Panc1 (cell line): Measurements from ENCODE around the gene TMPRSS2.

DNA sequence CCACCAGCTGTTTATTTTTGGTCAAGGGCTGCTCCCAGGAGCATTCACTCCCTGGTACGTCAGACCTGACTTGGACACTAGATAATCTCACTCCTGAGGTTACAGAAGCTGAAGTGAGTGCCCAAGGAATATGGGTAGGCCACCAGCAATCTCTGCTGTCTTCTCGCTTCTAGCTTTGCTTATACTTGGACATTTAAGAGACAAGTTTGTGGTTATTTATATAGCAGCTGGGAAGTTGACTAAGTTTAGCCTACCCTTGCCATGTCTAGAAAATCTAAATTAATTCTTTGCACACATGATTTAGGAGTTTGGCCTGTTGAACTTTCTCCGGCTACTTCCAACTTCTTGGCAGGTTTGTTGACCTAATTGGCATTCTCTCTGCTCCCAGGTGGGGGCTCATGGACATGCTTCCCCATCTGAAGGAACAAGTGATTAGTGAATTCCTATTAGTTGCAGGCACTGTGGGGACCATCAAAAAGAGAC, 44.8 kb downstream of the BACE2 start:
- RRBS, 2 experiments = no CpG with 5 or more reads among the region's 3 CpGs

GRCh38 chr21:41227583-41228408, 59.8 kb downstream of the BACE2 start:
- RRBS, 2 experiments = no CpG with 5 or more reads among the region's 12 CpGs

DNA sequence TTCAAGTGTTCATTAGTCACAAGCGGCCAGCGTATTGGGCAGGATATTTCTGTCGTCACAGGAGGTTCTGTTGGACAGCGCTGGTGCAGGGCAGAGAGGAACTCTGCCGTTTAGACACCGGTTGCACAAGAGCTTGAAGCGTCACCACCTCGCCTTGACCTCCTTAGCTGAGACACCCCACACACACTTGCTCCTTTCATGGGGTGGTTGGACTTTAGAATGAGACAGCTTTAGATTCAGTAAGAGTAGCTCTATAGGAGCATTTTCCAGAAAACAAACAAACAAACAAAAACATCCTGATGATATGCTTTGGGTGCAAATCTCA, 64.2 kb downstream of the BACE2 start:
- RRBS, 2 experiments = no CpG with 5 or more reads among the region's 8 CpGs

- RRBS, 2 experiments = no CpG with 5 or more reads among the region's 18 CpGs
Measured at GRCh38 chr21:41241416-41242039, 73.6 kb downstream of the BACE2 start.

DNA sequence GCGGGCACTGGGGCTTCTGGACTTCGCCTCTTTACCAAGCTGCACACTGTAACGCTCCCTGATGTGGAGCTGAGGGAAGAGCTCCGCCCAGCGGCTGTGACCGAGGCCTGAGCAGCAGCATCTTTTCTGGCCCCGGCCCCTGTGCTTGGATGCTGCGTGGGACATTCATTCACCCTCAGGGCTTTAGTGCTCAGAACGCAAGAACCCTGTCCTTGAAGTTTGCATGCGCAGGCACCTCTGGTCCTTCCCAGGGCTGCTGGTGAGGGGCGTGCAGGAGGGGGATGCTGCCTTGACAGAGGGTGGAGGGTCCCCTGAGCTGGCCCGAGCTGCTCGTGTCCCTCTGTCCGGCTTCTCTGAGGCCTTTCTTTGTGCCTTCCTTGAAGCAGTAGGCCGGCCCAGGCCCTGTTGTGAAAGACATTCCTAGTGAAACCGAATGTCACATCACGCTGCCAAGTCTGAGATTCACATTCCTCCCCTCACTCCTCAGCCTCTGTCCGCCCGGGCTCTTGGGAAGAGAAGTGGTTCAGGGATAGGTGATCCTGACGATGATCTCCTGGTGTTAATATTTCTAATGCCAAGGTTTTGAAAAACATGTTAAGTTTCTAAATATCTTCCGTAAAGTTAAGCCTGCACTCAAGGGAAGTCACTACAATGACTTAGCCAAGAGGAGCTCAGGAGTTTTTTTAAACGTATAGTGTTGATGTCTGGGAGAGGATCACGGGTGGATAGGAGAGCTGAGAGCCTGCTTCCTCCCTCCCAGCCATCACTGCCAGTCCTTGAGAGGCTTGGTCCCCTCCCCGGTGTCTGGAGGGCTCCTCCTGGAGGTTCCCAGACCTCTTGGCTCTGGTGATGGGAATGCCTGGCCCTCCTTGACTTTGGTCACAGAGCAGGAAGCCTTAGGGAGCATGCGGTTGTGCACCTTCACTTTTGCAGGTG, 1.2 kb upstream of the MX2 start:
- RRBS, 2 experiments = 62 to 100% methylated on average over 1 to 4 of the region's 25 CpGs

DNA sequence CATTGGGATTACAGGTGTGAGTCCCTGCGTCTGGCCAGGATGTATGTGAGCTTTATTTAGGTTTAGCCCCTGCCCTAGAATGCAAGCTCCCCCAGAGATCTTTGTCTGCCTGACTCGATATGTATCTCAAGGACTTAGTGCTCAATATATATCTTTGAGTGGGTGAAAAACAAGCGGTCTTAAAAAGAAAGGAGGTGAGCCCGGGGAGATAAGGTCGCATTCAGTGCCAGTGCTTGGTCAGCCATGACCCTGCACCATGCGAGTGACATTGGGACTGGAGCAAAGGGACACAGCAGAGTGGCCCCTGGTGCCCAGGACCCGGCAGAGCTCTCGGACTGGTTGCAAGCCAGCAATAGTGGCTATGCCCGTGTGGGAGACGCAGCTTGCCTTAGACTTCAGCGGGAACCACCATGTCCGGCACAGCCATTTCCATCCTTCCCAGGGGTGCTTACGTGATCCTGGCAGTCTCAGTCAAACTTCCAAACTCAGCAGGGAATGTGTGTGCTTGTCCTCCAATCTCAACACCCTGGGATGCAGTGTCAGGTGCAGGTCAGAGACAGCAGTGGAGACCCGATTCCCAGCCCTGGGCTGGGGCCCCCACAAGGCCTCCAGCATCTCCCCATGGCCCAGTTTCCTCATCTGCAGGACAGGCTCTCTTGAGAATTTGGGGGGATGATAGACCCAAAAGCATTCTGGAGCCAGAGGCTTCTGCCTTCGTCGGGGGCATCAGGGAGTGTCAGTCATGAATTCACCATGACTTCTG, 1.7 kb downstream of the MX2 start:
- RRBS, 2 experiments = 76 to 81% methylated on average over 4 to 6 of the region's 16 CpGs

GRCh38 chr21:41440827-41441058, 14.7 kb downstream of the MX1 start:
- RRBS, 2 experiments = no CpG with 5 or more reads among the region's 4 CpGs

- RRBS, 2 experiments = no CpG with 5 or more reads among the region's 2 CpGs
Measured at GRCh38 chr21:41504821-41505310, 3.1 kb downstream of the TMPRSS2 start.

- RRBS, 2 experiments = 2 to 5% methylated on average over 28 of the region's 70 CpGs
Measured at GRCh38 chr21:41507826-41508462, at the start of gene TMPRSS2. Gene TMPRSS2, minus strand, starts transcription at chr21:41508158.

- RRBS, 2 experiments = 41% methylated on average over 4 of the region's 22 CpGs; no CpG with 5 or more reads in 1 of the 2 experiments
Measured at GRCh38 chr21:41561966-41562757, 54.2 kb upstream of the TMPRSS2 start.

GRCh38 chr21:41648104-41649150, 118.4 kb downstream of the RIPK4 start:
- RRBS, 2 experiments = 92 to 95% methylated on average over 5 of the region's 19 CpGs

DNA sequence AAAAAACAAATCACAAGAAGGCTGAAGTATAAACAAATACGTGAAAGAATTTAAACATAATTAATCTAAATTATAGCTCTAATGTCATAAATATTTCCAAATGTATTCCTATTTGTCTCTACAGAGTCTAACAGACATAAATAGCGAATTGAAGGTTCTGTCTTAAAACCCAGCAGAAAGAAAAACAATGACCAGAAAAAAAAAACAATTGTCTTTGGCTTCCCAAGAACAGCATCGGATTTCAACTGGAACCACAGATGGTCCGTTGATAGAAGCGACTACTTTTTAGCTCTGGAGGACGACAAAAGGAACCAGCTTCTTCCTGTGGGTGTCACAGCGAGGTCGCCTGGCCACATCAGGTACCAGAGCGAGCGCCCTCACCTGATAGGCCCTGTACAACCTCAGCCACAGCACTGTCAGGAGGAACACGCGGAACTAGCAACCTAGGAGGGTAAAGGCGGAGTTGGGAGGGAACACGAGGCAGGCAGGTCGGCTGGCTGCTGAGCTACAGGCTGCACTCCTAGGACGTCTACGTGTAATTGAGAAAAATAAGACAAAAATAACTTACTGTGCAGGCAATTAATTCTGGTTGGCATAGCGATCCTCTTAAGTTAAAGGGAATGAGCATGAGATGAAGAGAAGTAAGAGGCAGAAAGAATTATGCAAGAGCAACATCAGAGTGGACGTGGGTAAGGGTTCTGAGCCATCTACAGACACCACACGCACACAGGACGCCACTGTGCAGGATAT, 16.7 kb upstream of the PRDM15 start:
- RRBS, 2 experiments = no CpG with 5 or more reads among the region's 21 CpGs

- RRBS, 2 experiments = no CpG with 5 or more reads among the region's 9 CpGs
Measured at GRCh38 chr21:41920792-41921528, 32.9 kb downstream of the C2CD2 start.

DNA sequence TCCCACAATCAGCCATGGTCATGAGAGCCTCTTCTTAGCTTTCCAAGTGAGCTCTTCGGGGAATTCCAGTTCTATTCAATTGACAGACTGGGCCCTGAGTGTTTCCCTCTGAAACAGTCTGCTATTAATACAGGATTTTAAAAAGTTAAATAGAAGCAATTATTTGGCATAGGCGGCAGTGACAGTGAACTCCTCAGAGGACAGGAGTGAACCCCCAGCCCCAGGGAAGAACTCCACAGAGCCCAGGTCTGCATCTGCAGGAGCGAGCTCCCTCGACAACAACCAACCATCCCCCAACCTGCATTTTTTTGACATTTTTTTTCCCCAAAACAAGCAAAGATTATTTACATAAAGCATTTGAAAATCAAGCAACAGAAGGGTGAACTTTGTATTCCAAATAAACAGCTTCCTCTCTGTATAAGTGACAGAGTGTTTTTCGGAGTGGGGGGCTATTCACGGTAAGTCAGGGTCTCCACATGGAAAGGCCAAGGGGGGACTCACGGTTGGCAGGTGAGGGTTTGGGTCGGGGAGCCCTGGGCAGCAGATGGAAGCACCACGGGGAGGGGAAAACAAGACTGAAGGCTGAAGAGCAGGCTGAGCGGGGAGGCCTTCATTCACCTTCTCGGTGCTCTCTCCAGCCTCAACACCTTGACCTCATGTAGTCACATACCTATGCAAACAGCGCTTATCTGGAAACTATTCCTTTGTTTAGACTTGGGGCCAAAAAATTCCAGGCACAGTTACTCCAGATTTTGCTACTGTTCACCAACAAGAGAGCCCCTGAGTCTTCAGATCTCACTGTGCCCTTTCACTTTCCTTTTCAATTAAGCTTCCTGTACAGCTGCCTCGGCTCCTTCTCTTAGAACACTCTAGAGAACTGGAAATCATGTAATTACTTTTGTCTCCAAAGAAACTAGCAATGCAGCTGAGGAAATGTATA, 27.6 kb downstream of the C2CD2 start:
- RRBS, 2 experiments = no CpG with 5 or more reads among the region's 13 CpGs

GRCh38 chr21:41992352-41993353, 17.5 kb downstream of the ZBTB21 start:
- RRBS, 2 experiments = no CpG with 5 or more reads among the region's 23 CpGs

DNA sequence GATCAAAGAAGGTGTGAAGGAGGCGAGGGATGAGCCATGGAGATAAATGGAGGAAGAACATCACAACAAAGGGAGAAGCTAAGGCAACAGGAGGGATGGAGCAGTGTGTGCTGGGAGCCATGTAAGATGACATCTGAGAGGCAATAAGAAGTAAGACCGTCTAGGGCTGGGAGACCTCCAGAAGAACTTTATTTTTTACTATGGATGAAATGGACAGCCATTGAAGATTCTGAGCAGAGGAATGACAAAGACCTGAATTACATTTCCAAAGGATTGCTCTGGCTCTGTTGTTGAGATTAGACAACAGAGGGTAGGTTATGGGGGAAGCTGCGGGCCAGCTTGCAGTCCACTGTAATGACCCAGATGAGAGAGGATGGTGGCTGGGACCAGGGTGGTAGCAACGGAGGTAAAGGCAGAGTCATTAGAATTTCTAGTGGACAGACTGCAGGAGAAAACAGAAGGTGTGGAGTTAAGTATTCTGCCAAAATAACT, 10.4 kb downstream of the ZBTB21 start:
- RRBS, 2 experiments = no CpG with 5 or more reads among the region's 4 CpGs

DNA sequence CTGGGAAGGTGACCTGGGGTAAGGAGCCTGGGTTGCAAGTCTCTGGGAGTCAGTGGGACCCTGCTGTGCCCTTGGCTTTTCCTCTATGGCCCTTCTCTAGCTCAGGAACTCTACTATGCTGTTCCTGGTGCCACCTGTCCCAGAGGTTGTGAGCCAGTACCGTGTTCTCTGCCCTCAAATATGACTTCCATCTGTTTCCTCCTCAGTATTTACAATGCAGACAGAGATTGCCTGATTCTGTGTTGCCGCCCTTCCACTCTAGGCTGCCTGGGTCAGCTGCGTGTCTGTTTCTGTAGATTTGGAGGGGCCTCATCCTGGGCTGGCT, 18.8 kb upstream of the ZBTB21 start:
- RRBS, 2 experiments = no CpG with 5 or more reads among the region's 3 CpGs

GRCh38 chr21:42058534-42058863, 12.6 kb upstream of the UMODL1 start:
- RRBS, 2 experiments = no CpG with 5 or more reads among the region's 9 CpGs

DNA sequence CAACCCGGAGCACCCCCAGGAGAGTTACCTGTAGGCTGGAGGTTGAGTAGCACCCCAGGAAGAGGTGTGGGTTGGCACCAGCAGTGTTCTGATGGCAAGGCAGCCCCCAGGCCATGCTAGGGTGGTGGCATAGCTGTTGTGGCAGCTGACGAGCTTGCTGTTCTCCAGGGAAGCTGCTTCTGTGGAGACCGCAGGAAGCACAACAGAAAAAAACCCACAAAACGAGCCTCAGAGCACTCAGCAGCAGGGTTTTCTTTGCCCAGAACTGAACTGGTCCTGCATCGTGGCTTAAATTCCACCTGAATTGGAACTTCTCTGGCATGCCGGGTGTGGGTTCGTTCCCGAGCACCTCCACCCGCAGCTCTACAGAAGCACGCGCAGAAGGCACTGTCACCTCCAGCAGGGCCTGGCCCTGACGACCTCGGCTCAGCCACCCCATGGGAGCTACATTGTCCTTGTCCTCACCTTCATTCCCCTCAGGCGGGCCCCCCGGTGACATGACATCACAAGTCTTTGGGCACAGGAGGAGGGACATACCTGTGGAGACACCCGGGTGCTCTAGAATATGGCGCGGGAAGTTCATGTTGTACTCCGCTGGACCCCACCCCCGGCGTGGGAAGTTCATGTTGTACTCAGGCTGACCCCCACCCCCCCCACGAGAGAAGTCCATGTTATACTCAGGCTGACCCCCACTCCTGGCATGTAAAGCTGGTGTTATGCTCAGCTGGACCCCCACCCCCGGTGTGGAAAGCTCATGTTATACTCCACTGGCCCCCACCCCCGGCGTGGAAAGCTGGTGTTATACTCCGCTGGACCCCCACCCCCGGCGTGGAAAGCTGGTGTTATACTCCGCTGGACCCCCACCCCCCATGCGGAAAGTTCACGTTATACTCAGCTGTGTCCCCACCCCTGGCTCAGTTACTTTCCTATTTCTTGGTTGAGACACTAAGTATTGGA, 37.4 kb downstream of the UMODL1 start:
- RRBS, 2 experiments = 91 to 96% methylated on average over 3 to 4 of the region's 31 CpGs

DNA sequence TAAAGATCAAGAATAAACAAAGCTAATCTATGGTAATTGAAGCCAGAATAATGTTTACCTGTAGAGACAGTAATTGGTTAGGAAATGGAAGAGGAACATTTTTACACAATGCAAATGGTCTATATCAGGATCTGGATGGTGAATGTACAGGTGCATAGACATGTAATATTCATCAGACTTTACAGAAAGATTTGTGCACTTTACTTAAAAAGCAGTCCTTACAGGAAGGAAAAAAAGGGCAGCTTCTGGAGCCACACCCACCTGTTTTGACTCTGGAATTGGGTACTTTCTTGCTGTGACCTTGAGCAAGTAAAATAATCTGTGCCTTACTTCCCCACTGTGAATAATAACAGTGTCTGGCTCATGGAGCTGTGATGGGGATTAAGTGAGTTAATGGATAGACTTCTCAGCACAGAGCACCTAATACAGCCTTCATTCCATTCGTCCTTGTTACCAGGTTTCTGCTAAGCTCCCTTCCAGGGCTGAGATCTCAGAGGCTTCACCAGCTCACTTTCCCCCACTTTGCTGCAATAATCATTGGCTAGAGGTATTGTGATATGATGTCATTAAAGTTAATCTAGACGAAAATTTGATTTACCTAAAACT, 20.1 kb upstream of the ABCG1 start:
- RRBS, 2 experiments = no CpG with 5 or more reads among the region's 2 CpGs